A172 (cell line): ENCODE measurements around a stretch of chr2.

DNA sequence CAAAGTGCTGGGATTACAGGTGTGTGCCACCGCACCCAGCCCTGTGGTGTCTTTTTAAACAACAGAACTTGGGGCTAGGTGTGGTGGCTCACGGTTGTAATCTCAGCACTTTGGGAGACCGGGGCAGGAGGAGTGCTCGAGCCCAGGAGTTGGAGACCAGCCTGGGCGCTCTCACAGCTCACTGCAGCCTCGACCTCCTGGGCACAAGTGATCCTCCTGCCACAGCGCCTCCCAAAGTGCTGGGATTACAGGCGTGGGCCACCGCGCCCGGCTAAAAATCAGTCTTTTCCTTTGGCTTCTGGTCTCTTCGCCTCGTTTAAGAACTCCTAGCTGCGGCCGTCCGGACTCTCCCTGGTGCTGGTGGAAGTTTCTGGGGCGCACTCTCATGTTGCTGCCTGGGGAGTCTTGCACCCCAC is 86.1 kb downstream of the HS6ST1 start:
- RAMPAGE, long total RNA: no peak

DNA sequence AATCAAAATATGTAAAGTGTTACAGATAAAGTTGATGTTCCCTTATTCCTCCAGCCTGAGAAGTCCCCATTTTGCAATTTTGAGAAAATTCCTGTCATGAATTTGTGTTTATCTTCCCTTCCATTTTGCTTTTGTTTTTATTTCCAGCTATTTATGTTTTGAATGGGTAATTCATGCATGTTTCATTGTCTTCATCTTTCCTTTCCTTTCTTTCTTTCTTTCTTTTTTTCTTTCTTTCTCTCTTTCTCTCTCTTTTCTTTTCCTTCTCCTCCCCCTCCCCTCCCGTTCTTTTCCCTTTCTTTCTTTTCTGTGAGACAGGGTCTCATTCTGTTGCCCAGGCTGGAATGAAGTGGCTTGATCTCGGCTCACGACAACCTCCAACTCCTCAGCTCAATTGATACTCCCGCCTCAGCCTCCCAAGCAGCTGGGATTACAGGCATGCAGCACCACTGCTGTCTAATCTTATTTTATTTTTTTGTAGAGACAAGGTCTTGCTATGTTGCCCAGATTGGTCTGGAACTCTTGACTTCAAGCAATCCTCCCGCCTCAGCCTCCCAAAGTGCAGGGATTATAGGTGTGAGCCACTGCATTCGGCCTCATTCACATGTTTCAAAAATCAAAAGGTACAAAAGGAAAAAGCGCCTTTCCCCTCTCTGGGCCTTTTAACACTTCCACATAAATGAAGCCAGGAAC is 59.5 kb downstream of the HS6ST1 start:
- RAMPAGE, long total RNA: no peak

DNA sequence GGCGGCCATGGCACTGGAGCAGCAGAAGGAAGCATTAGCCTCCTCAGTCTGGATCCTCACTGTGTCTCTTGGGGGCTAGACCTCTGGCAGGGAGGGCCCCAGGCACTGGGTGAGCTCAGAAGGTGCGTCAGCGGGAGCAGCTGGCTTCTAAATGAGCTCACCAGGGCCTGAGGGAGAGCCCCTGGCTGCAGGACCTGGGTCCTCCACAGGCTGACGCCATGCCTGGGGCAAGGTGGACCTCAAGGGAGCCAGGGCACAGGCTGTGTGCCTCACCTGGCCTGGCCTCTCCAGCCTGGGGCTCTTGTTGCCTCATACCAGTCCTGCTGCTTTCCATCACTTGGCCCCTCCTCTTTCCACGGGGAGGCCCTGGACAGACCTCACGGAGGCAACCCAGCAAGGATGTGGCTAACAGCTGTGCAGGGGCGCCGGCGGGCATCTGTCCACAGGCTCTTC is 27.2 kb downstream of the HS6ST1 start:
- RAMPAGE, long total RNA: no peak

DNA sequence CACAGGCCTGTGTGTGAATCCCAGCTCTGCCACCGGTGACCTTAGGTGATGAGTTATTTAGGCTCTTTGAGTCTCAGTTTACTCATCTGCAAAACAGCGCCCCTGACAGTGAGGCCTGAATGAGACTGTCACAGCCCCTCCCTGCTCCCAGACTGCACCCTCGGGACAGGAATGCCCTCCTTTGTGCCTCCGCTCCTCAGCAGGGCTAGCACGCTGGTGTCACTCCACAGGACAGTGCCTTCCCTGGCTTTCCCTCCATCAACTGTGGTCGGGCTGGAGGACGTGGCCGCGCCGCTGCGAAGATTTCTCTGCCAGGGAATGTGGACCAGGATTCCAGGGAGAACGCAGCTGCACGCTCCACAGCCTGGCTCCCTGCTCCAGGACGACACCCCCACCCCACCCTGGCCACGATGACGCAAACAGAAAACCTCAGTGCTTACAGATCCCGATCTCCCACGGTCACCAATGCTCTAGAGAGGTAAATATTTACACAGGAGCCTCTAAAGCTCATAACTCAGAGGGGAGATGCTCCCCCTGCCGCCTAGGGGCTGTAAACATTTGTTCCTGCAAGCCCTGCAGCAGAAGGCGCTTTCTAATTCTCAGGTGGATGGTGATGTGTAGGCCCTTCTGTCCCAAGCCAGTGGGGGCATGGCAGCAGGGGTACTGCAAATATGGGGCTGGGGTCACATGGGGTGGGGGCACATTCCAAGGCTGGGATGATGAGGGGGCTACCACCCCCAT is 12.5 kb downstream of the HS6ST1 start:
- RAMPAGE, long total RNA: no peak

- RAMPAGE, long total RNA: no peak
These were observed 119.3 kb upstream of the HS6ST1 start for GRCh38 chr2:128438023-128438322.

GRCh38 chr2:128595069-128595580 is 276.5 kb upstream of the HS6ST1 start:
- RAMPAGE, long total RNA: no peak

DNA sequence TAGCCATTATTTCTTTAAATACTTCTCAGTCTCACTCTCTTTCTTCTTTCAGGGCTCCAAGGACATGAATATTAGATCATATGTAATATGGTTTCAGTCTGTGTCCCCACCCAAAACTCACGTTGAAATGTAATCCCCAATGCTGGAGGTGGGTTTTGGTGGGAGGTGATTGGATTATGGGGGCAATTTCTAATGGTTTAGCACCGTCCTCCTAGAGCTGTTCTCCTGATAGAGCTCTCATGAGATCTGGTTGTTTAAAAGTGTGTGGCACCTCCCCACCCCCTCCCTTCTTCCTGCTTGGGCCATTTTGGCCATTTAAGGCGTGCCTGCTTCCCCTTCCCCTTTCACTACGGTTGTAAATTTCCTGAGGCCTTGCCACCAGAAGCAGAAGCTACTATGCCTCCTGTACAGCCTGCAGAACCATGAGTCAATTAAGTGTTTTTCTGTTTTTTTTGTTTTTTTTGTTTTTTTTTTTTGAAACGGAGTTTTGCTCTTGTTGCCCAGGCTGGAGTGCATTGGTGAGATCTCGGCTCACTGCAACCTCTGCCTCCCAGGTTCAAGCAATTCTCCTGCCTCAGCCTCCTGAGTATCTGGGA is 335.7 kb upstream of the HS6ST1 start:
- RAMPAGE, long total RNA: no peak

- RAMPAGE, long total RNA: no peak
These were observed 371.7 kb upstream of the HS6ST1 start for GRCh38 chr2:128690317-128690889.

DNA sequence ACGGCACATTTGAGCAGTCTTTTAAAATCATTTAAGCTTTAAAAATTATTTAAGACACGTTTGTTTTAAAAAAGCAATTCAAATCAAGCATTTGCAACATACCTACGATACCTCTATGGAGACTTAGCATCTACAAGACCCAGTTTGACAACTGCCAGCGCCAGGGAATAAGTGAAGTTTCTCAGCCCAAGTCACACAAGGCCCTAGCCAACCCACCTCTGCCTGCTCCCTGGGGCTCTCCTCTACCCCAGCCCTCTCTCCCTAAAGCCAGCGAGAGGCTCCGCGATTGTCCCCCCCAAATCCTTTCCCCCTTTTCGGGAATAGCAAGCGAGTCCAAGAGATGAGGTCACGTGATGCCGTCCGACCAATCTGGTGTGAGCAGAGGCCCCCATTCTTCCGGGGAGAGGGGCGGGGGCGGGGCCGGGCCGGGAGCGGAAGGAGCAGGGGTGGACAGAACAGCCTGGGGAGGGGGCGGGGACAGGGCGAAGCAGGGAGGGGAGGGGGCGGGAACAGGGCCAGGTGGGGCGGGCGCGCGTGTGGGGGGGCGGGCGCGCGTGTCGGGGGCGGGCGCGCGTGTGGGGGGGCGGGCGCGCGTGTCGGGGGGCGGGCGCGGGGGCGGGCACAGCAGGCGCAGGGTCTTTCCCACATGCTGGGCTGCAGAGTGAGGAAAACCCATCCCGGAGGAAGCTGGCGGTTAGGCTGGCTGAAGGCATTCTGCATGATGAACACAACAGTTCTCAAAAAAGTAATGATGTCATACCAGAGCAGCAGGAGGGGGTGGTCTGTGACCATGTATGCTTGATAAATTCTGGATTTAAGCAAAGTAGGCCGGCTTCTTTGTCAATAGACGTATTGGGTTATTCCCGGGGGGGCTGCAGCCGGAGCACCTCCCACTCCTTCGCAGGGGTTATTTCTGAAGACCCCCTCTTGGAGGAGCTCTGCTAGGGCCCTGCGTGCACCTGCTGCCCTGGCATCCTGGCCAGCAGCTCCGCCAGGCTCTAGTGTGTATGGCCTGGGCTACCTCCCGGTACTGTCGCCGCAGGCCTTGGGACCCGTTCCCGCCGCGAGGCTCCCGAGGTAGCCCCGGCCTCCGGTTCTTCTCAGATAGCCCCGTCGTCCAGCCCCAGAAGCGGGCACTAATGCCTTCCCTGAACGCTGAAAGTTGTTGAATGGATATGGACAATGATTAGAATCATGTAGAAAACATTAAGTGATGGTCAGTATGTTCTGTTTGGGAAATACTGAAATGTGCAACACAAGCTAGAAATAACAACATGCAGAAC is 101.8 kb upstream of the RAB6C start:
- RAMPAGE, long total RNA: no peak

DNA sequence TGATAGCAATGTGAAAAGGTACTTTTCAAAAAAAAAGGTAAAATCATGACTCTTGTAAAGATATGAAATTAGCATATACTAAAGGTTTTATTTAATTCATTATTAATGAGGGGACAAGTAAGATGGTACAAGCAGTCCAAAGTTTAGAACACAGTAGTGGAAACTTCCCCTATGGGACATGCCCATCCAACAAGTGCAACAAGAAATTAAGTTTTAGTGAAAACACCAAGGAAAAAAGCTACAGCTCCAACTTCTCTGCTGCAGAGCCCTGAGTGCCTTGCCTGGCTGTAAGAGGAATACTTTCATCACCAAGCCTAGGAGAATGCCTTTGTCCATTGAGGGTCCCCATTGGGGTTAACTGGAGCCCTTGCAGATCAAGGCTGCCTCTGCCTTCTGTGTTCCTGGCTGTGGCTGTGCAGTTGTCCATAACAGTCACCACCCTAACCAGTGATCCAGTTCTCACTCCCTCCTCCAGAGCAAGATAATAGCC is 44.6 kb upstream of the RAB6C start:
- RAMPAGE, long total RNA: no peak

- RAMPAGE, long total RNA: no peak
These were observed 528 bp upstream of the POTEF start for GRCh38 chr2:130129523-130129977.

DNA sequence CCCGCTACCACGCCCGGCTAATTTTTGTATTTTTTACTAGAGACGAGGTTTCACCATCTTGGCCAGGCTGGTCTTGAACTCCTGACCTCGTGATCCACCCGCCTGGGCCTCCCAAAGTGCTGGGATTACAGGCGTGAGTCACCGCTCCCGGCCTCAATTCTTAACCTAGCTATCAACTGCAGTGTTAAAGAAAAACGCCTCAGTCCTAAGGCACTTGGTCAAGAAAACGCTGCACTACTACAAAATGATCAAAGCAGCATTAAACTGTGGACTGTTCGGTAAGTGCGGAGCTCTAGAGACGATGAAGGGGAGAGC is 1.0 kb downstream of the SMPD4 start:
- RAMPAGE, long total RNA: no peak

DNA sequence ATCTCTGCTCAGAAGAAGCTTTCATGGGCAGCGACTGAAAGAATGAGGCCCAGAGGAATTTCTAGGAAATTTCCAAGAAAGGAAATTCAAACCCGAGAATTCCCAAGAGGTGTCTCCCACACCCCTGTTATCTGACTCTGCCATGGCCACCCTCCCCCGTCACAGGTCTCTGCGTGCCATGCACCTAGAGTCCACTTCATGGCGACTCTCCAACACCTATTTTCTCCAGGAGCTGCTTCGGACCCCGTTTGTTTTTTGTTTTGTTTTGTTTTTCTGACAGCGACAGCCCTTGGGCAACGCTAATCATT is 715 bp downstream of the SMPD4 start:
- RAMPAGE, long total RNA: no peak

DNA sequence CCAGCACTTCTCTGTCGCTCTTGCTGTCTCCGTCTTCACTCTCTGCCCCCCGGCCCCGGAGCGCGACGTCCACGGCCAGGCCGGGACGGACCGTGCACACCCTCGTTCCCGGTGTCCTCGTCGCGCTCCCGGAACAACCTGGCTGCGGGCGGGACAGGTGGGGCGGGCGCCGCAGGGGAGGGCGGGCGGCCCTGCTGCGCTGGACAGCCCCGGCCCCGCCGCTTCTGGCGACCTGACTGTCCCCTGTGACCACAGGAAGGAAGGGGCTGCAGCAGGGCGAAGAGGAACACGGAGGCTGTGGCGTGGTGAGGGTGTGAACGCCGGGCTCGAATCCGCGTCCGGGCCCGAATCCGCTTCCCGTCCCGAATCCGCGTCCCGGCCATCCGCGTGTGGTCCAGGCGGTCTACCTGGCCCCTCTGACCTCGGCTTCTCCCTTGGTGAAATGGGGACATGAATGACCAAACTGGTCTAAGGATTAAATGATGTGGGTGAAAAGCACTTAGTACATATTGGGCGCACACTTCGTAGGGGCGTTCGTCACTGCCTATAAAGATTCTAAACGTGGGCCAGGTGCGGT is 577 bp downstream of the PTPN18 start:
- RAMPAGE, long total RNA: no peak

DNA sequence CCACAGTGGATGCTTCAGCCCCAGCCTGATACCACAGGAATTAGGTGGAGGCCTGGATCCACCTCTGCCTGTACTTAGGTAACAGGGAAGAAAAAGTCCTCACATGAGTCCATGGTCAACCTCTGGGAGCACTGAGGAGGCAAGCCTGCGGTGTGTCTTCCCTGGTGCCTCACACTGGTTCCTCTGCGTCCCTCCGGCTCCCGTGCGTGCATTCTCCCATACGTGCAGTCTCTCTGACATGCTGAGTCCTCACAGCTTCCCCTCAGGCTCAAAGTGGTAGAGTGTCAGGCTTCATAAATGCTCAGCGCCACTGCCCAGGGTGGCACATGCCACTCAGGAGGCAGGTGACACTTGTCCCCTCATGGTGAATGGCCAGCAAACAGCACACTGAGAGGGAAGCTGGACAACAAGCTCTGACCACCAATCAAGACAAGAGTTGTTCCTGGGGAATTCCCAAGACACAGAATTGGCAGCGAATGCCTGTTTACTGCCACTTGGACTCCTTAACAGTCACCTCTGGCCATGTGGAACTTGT is 35.9 kb downstream of the AMER3 start:
- RAMPAGE, long total RNA: no peak

DNA sequence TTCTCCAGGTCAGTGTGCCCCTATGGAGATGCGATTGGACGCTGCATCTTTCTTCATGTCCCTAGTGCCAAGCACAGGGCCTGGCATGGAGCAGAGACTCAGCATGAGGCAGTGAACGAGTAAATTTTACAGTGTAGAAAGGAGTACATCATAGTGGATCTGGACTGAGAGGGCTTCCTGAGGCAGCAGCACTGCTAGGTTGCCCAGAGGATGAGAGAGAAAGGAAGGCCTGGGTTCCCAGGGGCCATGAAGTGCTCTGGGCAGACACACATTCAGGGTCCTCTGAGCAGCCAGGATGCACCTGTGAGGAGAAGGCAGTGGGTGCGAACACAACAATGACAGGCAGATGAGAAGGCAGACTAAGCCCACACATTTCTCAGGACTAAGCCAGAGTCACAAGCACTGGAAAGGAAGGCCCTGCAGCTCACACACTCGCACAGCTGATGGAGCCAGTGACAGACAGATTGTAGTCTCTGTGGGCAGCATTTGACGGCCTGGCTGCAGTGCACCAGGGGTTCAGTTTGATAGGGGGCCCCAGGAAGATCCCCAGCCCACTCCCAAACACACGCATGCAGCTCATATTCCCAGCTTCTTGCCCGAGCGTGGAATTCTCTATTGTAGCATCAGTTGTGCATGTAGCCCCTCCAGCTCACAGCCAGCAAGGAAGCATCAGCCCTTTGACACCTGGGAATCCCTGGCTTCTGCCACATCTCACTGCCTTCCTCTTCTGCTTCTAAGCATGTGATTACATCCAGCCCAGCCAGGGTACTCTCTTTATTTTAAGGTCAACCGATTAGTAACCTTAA is 61.9 kb downstream of the ARHGEF4 start:
- RAMPAGE, long total RNA: no peak

DNA sequence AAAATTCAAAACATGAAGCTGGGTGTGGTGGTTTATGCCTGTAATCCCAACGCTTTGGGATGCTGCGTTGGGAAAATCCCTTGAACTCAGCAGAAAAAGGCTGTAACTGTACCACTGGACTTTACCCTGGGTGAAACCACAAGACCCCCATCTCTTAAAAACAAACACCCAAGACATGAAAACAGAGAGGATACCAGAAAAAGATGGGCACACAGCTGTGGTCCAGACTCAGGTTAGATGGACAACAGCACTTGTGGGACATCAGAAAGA is 25.4 kb downstream of the FAM168B start:
- RAMPAGE, long total RNA: no peak

GRCh38 chr2:131112808-131113256 is 7.7 kb downstream of the PLEKHB2 start:
- RAMPAGE, long total RNA: no peak

GRCh38 chr2:131483905-131484350 is 8.0 kb downstream of the TUBA3D start:
- RAMPAGE, long total RNA: no peak

GRCh38 chr2:131486420-131487068 is 5.7 kb downstream of the MZT2A start:
- RAMPAGE, long total RNA: no peak